Upper lobe of left lung (tissue), 5 donors: ENCODE results near the gene MC3R.

- PRO-cap, 2 experiments: no peak in any of the 2 experiments
- RAMPAGE, long total RNA, 4 experiments: no peak in any of the 4 experiments
Measured at GRCh38 chr20:54382370-54382672, 93.1 kb upstream of the DOK5 start.

GRCh38 chr20:56248549-56248934 is at the start of gene MC3R:
TSS of gene MC3R (plus strand) at chr20:56248732.
- PRO-cap, 2 experiments: no peak in any of the 2 experiments
- RAMPAGE, long total RNA, 4 experiments: no peak in any of the 4 experiments

GRCh38 chr20:56359765-56360532 is 1.2 kb downstream of the FAM210B start:
- PRO-cap, 2 experiments: no peak in any of the 2 experiments
- RAMPAGE, long total RNA, 4 experiments: no peak in any of the 4 experiments

- PRO-cap, 2 experiments: no peak in any of the 2 experiments
- RAMPAGE, long total RNA, 4 experiments: no peak in any of the 4 experiments
Measured at GRCh38 chr20:56627391-56627776, 1.7 kb upstream of the TFAP2C start.

DNA sequence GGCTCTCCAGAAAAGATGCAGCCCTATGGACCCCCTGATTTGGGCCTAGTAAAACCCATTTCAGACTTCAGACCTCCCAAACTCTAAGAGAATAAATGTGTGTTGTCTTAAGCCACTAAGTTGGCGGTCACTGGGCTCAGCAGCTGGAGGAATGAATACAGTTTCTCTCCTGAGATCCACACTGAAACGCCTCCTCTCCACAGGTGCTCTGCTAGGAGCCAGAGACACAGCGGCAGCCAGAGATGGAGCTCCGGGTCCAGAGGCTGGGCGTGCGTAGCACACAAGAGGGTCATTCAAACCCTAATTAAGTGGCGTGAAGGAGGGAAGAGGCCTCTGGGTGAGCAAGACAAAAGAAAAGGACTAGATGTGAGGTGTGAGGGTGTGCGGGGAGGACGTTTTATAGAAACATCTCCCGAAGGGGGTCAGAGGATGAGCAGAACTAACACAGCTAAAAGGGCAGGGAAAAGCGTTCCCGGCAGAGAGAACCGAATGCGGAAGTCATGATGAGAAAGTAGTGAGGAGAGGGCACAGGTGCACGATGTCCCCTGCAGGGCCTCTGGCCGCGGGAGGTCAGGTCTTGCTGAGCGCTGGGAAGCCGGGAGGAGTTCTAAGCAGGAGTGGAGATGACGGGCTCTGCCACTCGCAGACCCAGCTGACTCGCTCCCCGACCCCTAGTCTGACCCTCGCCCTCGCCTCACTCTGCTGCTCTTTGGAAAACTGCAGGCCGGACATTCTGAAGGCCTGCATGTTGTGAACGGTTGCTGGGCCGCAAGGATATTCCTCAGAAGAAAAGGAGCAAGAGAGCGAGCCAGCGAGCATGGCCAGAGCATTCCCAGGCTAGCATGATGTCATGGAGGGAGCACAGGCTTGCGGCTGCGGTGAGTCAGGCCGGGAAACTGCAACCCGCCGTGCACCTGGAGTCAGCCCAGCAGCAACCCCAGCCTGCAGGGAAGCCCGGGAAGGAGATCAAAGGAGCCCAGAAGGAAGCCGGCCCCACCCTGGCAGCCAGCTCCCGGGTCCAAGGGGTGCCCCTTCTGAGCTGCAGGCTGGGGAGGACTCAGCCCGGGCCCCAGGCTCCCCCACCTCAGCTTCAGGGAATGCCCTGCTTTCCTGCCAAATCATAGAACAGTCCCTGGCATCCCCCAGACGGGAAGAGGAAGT is 54.3 kb downstream of the BMP7 start:
- PRO-cap, 2 experiments: no peak in any of the 2 experiments
- RAMPAGE, long total RNA, 4 experiments: no peak in any of the 4 experiments

- PRO-cap, 2 experiments: no peak in any of the 2 experiments
- RAMPAGE, long total RNA, 4 experiments: no peak in any of the 4 experiments
Measured at GRCh38 chr20:57396142-57396616, 5.0 kb downstream of the RBM38 start.

- PRO-cap, 2 experiments: no peak in any of the 2 experiments
- RAMPAGE, long total RNA, 4 experiments: no peak in any of the 4 experiments
Measured at GRCh38 chr20:57433363-57434117, 42.3 kb downstream of the RBM38 start.

GRCh38 chr20:57482987-57483602 is 41.8 kb downstream of the CTCFL start:
- PRO-cap, 2 experiments: no peak in any of the 2 experiments
- RAMPAGE, long total RNA, 4 experiments: no peak in any of the 4 experiments

DNA sequence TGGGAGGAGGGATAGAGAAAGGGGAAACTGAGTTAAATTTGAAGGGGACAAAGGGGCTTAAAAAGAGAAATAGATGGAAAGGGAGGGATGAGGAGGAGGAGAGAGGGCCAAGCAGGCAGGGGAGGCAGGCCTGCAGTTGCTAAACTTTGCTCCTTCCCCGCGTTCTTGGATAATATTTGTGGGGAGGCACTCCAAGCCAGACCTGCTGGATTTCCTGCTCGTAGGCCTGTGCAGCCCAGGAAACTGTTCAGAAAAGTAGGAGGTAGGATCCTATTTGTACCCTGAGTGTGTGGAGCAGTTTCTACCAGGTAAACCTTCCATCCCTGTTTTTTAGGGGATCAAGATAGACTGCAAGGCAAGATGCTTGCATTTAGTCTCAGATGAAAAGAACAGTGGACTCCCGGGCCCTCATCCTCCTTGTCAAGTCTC is 3.6 kb upstream of the CTCFL start:
- PRO-cap, 2 experiments: no peak in any of the 2 experiments
- RAMPAGE, long total RNA, 4 experiments: no peak in any of the 4 experiments

- PRO-cap, 2 experiments: no peak in any of the 2 experiments
- RAMPAGE, long total RNA, 4 experiments: no peak in any of the 4 experiments
Measured at GRCh38 chr20:57566371-57567157, 5.7 kb downstream of the PCK1 start.

- PRO-cap, 2 experiments: no peak in any of the 2 experiments
- RAMPAGE, long total RNA, 4 experiments: no peak in any of the 4 experiments
Measured at GRCh38 chr20:57701039-57701669, 8.7 kb downstream of the PMEPA1 start.

GRCh38 chr20:57996457-57996739 is 154.3 kb upstream of the C20orf85 start:
- PRO-cap, 2 experiments: no peak in any of the 2 experiments
- RAMPAGE, long total RNA, 4 experiments: no peak in any of the 4 experiments

DNA sequence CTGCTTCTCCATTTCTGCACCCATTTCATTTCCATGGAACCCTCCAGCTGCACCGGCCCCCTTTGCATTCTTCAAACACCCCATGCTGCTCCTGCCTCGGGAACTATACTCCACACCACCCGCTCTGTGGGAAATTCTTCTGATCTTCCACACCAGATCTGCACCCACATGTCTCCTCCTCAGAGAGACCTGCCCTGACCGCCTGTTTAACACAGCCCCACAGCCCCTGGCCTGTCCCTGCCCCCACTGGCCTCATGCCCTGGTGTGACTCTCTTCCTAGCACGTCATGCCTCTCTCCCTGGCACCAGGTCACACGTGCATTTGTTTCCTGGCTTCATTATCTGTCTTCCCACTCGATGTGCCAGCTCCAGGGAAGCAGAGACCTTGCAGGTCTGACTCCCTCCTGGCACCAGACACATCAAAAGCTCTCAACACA is 1.8 kb upstream of the C20orf85 start:
- PRO-cap, 2 experiments: no peak in any of the 2 experiments
- RAMPAGE, long total RNA, 4 experiments: no peak in any of the 4 experiments

GRCh38 chr20:58174709-58175577 is 24.2 kb downstream of the C20orf85 start:
- PRO-cap, 2 experiments: no peak in any of the 2 experiments
- RAMPAGE, long total RNA, 4 experiments: no peak in any of the 4 experiments

GRCh38 chr20:58313387-58313836 is 3.9 kb downstream of the RAB22A start:
- PRO-cap, 2 experiments: no peak in any of the 2 experiments
- RAMPAGE, long total RNA, 4 experiments: no peak in any of the 4 experiments

GRCh38 chr20:58448516-58449239 is 59.6 kb downstream of the VAPB start:
- PRO-cap, 2 experiments: no peak in any of the 2 experiments
- RAMPAGE, long total RNA, 4 experiments: start-site peak on the plus strand in 1 of 4 experiments, at chr20:58448582-58449114 at its widest, 13 reads per replicate

DNA sequence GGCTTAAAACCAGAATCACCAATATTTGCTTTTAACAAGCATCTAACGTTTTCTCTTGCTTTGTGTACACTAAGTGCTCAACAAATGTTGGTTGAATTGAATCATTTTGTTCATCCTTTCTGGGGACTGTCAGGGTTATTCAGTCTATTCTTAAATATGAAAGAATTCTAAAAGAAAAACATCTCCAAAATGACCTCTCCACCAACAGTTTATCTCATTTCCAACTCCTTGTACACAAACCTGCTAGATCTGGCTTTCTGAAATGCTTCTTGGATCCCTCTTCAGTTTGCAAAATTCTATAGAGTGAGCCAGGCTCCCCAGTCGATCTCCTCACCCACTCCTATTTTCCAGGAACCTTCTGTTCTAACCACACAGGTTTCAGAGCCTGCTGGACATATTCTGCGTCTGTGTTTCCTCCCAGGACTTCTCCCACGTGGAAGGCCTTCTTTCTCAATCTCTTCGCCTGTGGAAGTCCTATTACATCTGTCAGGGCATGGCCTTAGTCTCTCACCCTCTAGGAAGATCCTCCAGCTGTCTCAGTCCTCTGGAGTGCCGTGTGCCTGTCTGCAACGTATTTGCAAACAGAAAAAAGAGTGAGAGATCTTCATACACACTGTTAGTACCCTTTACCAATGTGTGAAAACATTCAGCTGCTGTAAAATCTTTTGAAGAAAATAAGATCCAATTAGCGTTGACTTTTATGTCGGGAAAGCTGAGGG is 1.8 kb upstream of the NPEPL1 start:
- PRO-cap, 2 experiments: no peak in any of the 2 experiments
- RAMPAGE, long total RNA, 4 experiments: no peak in any of the 4 experiments

DNA sequence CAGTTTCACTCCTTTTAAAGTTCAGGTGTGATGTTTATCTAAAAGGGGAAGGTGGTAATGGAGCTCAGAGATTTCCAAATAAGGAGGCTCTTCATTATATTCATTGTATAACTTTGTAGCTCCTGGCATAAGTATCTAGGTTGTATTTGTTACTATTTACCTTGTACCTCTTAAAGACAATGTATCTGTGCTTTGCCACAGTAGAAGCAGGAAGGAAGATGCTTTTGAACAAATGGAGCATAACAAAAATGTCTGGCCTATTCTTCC is 4.2 kb upstream of the GNAS start:
- PRO-cap, 2 experiments: no peak in any of the 2 experiments
- RAMPAGE, long total RNA, 4 experiments: no peak in any of the 4 experiments

GRCh38 chr20:58889737-58890233 is 1.4 kb upstream of the GNAS start:
- PRO-cap, 2 experiments: no peak in any of the 2 experiments
- RAMPAGE, long total RNA, 4 experiments: start-site peak on the plus strand in 1 of 4 experiments, at chr20:58889953-58890000 at its widest, 19 reads per replicate

DNA sequence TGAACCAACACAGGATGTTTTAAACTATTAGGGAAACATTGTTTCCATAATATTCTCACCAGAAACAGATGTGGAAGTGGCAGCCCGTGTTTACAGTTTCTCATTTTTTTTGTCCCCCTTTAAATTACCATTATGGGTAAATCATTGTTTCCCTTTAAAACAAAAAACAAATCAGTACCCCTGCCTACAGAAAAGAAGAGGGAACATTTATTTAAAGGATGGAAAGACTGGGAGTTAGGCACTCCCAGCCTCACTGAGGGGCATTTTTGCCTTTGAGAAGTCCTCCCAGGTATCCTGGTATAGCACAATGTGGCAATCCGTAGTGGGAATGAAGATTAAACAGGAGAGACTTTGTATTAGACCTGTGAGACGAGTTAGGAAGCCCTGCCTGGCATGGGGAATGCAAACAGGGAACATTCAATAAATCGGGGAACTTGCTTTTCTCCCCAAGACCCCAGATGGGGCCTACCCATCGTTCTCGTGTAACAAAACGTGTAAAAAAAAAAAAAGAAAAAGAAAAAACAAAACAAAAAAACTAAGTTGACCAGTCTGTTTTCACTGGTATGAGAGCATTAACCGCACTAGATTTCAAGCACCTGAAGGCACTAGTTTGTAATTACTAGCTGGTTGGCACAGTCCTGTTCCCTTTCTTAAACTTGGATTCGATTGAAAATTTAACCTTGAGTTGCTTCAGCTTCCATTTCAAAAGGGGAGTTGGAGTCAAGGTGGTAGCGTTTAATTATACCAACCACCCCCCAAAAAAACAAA is 5.1 kb downstream of the GNAS start:
- PRO-cap, 2 experiments: no peak in any of the 2 experiments
- RAMPAGE, long total RNA, 4 experiments: no peak in any of the 4 experiments